OVCAR3 (cell line): ENCODE results near the genes ZNF593OS and RPS6KA1.

- RRBS = no CpG with 5 or more reads among the region's 23 CpGs
These were observed at the start of gene ZNF593OS for GRCh38 chr1:26171559-26172302. Gene ZNF593OS, minus strand, starts transcription at chr1:26171832.

GRCh38 chr1:26178185-26178657, 930 bp downstream of the CNKSR1 start:
- RRBS = no CpG with 5 or more reads among the region's 6 CpGs

- RRBS = 11% methylated on average over 3 of the region's 23 CpGs
These were observed 372 bp upstream of the CEP85 start for GRCh38 chr1:26233562-26234094.

DNA sequence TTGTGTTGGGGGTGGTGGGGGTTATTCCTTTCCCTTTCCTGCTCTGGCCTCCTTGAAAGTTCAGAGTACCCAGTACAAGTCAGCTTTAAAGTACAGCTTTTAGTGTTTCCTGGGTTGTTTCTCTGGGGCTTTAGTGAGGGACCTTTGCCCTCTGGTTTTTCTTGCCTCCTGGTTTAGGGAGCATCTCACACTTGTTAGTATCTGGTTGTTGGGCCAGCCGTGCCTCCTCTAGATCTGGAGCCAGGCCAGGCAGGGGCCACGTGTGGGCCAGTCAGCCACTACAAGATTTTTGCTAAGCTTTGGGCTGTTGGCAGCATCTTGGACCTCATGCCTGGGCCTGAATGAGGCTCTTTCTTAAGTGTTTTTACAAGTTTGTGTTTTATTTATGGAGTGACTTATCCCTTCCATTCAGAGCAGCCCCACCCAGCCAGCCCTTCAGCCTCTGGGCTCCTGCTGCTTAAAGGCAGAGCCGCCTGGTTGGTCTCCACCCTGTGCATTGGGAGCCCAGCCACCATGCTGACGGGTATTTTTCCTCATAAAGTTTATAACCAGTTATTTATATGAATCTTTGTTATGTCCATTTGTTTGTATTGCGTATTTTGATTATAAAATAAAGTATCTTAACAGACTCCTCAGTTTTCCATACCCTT, 1.6 kb upstream of the SH3BGRL3 start:
- RRBS = no CpG with 5 or more reads among the region's 5 CpGs

DNA sequence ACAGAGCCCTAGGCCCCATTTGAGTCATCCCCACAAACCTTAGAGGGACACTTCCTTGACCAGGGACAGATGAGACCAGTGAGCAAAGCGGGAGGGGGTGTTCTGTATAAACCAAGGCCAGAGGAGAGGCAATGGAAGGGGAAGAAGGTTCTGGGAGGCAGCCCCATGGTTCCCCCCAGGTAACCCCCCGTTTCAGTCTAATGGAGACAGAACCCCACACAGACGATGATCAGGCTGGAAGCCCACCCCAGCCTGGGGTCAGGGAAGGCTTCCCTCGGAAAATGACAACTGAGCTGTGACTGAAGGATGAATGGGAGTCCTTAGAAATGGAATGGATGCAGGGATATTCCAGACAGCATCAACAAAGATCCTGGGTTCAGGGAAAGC, 3.1 kb downstream of the SH3BGRL3 start:
- RRBS = no CpG with 5 or more reads among the region's 4 CpGs

GRCh38 chr1:26306038-26306502, 366 bp downstream of the UBXN11 start:
- RRBS = no CpG with 5 or more reads among the region's 18 CpGs

DNA sequence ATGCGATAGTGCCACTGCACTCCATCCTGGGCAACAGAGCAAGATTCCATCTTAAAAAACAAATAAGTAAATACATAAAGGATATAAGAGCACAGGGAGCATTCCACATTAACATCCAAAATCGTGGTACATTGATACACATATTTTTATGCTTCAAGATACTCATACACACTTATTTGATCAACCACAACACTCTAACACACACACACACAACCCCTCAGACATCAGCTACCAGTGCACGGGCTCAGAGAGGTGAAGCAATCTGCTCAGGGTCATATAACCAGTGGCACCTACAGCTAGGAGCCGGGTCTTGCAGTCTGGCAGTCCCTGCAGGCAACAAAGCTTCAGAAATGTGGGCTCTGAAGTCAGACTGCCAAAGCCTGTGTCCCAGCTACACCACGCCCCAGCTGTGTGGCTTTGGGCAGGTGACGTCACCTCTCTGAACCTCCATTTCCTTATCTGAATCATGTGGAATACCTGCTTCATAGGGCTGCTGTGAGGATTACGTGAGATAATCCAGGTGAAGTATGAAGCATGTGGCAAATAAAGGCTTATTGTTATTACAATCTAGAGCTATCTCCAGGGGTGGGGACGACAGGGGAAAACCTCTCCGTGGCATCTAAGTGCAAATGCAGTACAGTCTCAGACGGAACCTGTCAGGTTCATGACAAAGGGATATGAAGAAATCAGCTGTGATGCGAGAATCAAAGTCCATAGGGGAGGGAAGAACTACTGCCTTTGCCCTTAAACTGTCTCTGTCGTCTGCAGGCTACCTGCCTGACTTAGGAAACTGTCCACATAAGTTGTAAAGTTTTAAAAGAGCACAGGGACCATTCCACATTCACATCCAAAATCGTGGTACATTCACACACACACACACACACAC, 4.9 kb upstream of the CRYBG2 start:
- RRBS = no CpG with 5 or more reads among the region's 13 CpGs

- RRBS = no CpG with 5 or more reads among the region's 10 CpGs
These were observed 1.8 kb downstream of the LIN28A start for GRCh38 chr1:26412115-26413044.

DNA sequence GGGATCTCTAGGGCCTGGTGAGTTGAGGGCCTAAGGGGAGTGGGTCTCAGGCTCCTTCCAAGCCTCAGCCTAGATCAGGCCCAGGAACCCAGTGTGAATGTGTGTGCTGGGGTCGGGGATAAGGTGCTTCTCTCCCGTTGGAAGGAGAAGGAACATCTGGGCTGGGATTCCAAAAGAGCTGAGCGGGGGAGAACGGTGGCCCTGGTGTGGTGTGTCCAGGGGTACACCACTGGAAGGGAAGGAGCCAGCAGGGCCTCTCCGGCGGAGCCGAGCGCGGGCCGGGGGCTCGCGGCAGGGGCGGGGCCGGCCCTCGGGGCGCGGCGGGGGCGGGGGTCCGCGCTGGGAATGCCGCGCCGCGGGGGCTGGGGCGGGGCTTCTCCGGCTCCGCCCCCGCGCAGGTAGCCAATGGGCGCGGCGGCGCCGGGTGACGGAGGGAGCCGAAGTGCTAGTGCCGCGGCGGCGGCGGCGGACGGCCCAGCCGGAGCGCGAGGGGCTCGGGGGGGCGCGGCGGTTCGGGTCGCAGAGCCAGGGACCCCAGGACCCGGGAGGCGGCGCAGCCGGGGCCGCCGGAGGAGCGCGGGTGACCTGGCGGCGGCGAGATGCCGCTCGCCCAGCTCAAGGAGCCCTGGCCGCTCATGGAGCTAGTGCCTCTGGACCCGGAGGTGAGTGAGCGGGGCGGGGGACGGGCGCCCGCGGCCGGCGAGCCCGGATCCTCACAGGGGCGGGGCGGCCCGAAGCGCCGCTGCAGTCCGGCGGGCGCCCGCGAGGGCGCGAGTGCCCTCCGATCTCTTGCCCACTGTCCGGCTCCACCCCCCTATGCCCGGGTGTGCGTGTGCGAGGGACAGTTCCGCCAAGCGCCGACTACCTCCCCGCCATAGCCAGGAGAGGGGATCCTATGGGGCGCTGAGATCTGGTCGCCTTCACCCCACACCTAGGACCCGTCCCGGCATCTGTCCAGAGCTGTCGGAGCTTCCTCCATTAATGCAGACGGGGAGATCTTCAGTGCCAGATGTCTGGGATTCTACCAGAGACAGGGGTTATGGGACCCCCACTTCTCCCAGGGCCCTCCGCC, at the start of gene RPS6KA1:
TSS of gene RPS6KA1 (plus strand) at position 440 of the 1,072 bp plus-strand sequence.
- RRBS = 3% methylated on average over 79 of the region's 105 CpGs

GRCh38 chr1:26561234-26561961, 31.8 kb downstream of the RPS6KA1 start:
- RRBS = no CpG with 5 or more reads among the region's 10 CpGs

- RRBS = no CpG with 5 or more reads among the region's 8 CpGs
These were observed 76.5 kb upstream of the ARID1A start for GRCh38 chr1:26619295-26619667.

- RRBS = 3% methylated on average over 29 of the region's 106 CpGs
These were observed 1.0 kb downstream of the ARID1A start for GRCh38 chr1:26696603-26697449.

DNA sequence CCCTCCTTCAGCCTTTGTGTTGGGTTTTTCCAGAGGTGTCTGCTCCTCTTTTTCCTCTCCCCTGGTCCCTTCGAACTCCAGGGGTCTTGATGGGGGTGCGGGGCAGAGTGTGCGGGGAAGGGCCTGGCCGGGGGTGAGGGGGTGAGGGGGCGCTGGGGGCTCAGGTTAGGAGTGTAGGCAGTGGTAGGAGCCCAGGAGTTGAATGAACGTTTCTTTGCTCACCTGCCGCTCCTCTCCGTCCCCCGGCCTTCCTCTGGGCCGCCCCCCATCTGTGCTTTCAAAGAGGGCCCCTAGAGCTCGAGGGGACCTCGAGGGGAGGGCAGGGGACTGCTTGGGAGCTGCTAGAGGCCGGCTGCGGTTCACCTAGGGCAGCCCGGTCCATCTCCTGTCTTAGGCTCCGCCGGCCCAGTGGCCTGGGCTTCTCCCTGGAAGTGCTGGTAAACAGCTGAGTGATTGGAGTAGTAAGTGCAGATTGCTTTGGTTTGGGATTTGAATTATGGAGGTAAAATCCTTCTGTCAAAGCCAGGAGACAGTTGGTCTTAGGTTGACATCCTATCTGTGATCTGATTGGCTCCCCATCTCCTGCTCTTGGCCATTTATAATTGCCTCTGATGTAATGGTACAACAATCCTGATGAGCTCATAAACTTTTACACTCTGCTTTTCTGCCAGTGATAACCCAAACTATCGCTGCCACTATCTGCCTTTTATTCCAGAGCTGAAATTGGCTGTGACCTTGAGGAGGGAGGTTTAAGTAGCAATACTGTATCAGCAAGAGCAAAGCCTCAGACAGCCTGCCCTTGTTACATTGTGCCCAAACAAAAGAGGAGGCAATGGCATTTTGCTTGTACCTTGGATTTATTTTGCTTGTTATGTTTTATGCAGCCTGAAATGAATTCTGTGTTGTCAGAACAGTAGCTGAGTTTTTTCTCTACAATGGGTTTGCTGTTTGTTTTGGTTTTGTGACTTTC, 2.2 kb downstream of the ARID1A start:
- RRBS = 18% methylated on average over 3 of the region's 18 CpGs

DNA sequence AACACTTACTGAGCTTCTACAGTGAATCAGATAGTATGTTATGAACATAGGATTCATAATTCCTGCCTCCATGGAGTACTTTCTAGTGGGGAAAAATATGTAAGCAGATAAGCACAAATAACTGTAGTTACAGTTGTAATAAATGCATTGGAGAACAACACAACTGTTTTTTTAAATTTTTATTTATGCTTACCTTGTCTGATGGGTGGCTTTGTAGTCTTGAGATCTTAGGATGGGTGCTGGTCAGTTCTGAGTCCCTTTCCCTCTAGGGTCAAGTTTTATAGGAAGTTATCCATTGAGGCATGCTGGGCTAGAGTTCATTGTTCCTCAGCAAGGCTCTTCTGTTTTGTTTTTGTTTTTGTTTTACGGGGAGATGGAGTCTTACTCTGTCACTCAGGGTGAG, 20.5 kb downstream of the ARID1A start:
- RRBS = no CpG with 5 or more reads among the region's 1 CpG

DNA sequence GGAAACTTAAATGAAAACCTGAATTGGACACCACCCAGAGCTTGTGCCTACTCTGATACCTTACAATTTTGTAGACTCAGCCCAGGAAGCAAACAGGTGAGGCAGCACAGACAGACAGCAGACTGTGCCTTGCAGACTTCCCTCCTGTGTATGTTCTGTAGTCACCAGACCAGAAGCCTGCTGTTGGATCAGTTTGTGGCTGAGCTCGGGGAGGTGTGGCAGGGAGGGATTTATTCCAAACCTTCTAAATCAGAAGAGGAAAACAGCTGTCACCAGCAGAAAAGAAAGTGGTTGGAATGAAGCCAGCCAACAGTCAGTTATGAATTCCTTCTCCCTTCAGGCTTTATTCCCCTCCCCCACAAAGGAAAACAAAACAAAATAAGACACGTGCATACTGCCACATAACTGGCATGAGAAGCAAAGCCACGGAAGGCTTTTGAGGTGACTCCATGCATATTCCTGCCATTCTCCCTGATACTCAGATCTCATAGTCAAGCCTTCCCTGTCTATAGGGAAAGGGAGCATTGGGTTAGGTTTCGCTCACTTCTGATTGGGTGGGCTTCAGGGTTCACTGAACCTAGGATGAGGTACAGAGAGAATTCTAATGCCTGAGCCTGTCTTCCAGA, 19.0 kb upstream of the PIGV start:
- RRBS = no CpG with 5 or more reads among the region's 4 CpGs

DNA sequence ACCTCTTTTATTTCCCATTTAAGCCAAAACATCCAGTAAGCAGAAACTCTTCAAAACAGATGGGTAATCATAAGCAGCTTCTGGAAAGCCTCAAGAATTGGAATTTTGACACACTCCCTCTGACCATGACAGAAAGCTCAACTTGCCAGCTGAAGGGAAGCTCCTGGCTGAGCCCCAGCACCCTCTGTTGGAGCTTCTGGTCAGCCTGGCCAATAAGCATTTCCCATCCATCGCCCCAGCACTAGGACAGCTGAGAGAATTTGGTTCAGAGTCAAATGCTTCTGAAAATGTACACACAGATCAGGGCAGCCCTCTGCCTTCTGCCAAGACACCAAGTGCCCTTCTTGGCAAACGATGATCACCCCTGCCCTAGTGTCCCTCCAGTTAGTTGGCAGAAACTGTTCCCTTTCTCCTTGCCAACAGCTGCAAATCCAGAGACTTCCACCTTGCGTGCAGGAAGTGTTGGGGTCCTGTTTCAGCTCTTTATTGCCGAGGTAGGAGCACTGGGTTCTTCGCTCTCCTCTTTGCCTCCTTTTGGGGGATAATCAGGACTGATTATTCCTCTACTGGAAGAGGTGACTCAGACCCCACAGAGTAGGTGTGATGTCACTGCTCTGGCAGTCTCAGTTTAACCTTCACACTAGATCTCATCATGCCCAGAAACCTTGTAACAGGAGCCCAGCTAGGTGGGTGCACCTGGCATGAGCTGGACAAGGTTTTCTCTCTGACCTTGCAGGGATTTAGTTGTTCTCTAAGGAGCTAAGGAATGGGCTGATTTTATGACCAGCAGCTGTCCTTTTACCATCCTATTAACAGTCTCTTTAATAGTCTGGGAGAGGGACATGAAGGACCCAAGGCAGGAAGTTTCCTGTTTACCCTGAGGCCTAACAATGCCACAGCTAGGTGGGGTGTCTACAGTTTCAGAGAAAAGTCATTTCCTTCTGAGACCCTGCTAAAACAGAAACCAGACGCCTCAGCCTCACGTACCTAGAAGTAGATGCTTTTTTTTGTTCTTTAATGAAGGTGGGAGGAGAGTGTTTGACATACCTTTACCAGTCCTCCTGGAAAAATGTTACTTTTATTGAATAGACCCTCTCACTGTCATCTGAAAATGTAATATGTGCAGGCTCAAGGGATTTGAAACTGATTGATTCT, 12.1 kb downstream of the PIGV start:
- RRBS = no CpG with 5 or more reads among the region's 7 CpGs

DNA sequence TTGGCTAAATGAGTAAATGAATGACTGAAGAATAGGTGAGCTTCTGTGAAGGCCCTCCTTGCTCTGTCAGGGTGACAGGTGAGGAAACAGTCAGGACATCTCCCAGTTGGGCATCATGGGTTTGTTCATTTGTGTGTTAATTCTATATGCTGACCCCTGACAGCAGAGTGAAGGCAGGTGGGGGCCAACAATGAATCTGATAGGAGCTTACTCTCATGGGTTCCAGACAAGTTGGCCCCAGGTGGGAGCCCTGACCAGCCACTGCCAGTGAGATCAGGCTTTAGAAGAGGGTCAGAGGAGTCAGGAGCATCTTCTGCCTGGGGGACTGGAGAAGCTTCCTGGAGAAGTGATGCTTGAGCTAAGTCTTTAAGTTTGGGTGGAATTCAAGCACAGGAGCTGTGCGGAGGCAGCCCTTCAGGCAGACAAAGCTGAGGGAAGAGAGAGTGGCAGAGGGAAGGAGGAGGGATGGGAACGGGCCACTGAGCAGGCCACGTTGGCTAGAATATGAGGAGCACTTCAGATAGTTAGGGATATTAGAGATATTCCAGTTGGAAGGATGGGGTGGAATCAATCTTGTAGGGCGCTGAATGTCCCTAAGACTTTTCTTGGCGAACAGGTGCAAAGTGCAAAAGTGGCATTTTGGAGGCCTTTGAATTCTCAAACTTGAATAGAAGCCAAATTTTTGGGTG, 8.3 kb downstream of the ZDHHC18 start:
- RRBS = no CpG with 5 or more reads among the region's 5 CpGs

DNA sequence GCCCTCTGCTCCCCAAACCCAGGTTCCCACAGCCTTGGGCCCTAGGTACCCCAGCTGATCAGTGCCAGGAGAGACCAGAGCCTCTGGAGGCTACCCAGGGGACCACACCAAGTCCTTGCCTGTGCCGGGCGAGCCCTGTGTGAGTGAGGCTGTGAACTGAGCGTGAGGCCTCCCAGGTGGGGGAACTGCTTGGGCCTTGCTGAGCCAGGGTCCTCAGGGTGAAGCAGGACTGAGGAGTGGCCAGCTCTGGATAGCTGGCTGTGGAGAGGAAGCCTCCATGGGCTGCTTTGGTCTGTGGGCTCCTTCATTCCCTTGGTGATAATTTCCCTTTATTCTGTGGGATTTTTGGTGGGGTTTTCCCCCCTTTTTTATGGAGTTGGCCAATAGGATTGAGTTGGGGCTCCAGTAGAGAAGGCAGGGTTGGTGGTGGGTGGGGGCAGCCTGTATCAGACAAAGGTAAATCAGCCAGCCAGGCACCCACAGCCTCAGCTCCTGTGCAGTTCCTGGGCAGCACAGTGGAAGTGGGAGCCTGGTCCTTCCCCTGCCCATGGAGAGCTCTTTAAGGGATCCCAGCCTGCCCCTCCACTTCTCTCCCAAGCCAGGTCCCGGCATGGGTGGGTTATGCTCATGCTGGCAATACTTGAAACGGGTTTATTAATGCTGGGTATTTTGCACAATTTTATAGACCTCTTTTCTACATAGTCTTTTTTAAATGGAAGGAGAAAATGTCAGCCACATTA, 8.8 kb upstream of the SFN start:
- RRBS = no CpG with 5 or more reads among the region's 5 CpGs

GRCh38 chr1:26854960-26855470, 7.9 kb upstream of the SFN start:
- RRBS = no CpG with 5 or more reads among the region's 6 CpGs

DNA sequence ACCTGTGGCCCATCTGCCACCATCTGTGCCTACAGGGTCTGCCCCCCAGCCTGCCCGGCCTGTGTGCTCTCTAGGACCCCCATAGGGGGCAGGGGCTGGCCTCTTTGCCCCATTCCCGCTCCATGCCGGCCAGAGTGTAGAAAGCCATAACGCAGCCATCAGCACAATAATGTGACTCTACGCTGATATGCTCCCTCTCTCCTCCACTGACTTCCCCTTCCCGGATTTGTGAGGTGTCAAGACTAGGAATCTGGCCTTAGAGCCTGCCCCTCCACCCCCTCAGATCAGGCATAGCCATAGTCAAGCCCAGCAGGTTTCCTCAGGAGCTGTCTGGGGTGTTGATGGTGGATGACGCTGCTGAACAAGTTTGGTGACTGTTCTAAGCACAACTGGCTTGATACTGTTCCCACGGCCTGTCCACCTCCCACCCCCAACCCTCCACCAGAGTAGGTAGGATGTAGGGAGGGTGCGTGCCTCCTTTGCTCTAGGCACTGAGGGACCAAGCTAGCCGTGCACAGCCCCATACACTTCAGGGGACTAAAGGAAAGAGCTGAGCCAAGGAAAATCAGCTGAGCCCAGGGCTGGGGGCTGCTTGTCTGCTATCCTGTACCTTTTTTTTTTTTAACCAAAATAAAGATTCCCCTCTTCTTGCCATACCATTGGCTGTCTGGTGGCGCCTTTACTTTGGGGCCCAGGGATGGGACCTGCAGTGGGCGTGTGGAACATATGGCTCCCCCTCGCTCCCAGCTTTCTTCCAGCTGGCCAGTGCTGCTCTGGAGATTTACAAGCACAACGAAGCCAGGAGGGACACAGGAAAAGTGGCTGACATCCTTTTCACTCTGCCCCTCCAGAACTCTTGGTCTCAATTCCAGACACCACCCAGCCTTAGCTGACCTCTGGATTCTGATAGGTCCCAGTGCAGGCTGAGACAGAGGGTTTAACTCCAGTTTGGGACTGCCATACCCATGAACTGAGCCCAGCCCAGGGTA, 5.7 kb upstream of the SFN start:
- RRBS = 83% methylated on average over 2 of the region's 14 CpGs